Spinal cord (tissue), 3 donors: ENCODE data around the genes PRKD1, HEATR5A and NPAS3.

- PRO-cap: no peak
- RAMPAGE, long total RNA: no peak
These were observed 1075.3 kb upstream of the NOVA1 start for GRCh38 chr14:27672708-27673891.

DNA sequence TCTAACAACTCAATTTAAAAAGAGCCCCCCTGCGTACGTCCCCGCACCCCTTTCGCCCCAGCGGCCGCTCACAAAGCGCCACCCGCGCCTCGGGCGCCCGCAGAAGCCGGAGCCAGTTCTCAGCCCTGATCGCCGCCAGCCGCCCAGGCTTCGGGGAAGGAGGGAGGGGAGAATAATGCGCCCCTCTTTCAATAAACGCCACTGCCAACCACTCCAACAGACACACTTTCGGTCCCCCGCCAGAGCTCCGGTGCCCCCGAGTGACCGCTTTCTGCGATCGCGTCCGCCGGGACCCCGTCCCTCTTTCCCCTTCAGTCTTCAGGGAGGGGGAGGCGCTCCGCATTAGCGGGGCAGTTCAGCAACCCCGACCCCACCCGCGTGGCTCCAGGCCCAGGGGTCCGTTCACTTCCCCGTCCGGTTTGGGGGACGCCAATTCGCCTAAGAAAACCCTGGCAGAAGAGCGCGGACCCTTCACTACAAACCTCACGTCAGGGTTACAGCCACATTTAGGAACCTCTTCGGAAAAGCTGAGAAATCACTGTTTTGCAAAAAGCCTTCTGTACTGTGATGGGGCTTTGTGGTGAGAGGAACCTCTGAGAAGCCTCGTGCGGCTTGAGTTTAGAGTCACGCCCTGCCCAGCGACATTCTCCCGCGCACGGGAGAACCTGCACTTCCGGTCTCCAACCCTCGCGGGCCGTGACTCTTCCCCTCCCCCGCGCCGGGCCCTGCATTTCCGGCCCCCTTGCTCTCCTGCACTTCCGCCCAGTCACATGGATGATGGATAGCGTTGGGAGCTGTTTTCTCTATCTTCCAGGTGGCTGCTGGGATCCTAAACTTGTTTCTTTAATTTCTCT lies 18.8 kb downstream of the FOXG1 start:
- PRO-cap: no peak
- RAMPAGE, long total RNA: no peak

- PRO-cap: no peak
- RAMPAGE, long total RNA: no peak
These were observed 63.4 kb downstream of the FOXG1 start for GRCh38 chr14:28830012-28830414.

- PRO-cap: no peak
- RAMPAGE, long total RNA: no peak
These were observed 289.2 kb downstream of the PRKD1 start for GRCh38 chr14:29638238-29639029.

DNA sequence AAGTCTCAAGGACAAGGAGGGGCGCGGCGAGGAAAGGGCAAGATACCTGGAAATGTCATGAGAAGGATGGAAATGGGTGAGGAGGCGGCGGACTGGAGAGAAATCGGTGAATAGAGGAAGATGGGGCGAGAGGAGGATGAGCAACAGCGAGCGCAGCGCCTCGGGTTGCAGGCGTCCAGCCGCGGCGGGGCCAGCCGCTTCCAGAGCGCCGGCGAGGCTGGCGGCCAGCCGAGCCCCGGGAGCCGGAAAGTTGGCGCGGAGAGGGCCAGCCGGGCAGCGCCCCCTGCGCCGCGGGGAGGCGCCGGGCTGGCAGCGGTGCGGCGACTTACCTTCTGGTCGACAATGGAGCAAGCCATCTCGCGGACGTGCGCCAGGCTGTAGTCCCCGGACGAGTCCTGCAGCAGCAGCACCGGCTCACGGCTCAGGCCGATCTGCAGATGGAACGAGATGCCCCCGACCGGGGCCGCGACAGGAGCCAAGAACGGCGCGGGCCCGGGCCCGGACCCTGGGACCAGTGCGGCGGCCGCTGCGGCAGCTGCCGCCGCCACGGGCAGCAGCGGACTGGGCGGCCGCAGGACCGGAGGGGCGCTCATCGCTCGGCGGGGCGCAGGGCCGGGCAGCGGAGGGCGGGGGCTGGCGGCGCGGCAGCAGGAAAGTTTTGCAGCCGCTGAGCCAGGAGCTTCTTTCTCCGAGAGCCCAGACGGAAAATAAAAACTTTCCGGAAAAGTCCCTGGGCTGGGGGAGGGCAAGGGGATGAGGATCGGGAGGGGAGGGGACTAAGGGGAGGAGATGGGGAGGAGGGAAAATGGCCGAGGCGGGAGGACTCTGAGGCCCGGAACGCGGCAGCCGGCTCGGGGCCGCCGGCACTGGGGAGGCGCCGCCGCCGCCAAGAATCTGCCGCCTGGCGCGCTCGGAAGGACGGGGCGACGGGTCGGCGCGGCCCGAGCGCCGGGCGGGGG lies at the start of gene PRKD1:
Gene PRKD1 (minus strand): TSS at position 928 of the 959 bp plus-strand sequence.
- PRO-cap: no peak
- RAMPAGE, long total RNA: no peak

DNA sequence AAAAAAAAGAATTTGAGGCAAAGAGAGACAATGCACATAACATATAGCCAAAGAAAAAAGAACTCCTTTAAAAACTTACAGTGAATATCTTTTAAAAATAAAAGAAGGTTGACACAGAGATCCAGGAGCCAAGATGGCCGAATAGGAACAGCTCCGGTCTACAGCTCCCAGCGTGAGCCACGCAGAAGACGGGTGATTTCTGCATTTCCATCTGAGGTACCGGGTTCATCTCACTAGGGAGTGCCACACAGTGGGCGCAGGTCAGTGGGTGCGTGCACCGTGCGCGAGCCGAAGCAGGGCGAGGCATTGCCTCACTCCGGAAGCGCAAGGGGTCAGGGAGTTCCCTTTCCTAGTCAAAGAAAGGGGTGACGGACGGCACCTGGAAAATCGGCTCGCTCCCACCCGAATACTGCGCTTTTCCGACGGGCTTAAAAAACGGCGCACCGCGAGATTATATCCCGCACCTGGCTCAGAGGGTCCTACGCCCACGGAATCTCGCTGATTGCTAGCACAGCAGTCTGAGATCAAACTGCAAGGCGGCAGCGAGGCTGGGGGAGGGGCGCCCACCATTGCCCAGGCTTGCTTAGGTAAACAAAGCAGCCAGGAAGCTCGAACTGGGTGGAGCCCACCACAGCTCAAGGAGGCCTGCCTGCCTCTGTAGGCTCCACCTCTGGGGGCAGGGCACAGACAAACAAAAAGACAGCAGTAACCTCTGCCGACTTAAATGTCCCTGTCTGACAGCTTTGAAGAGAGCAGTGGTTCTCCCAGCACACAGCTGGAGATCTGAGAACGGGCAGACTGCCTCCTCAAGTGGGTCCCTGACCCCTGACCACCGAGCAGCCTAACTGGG lies 84.8 kb upstream of the G2E3 start:
- PRO-cap: no peak
- RAMPAGE, long total RNA: no peak

DNA sequence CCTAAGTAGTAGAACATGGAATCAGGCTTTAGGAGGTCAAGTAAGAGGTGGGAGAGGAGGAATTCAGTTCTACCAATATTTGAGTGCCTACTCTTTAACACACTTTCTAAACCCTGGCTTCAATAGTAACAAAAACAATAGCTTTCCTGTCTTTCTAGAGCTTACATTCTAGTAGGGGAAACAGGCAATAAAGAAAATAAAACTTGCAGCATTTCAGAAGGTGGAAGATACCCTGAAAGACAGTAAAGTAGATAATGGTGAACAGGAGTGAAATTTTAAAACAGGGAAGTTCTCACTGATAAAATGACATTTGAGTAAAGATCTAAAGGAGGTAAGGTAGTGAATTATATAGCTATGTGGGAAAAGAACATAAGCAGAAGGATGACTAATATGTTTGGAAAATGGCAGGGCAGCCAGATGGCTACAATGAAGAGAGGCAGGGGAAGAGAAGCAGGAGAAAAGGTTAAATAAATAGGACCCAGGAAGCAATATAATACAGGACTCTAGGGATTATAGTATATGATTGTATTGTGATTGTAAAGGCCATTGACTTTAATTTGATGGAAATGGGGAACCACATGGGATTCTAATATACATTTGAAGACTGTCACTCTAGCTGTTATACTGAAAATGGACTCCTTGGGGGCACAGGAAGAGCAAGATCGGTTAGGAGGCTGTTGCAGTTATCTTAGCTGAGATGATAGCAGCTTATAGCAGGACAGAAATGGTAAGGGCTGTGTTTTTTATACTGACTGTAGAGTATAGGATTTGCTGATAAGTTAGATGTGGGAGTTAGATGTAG lies 33.0 kb downstream of the SCFD1 start:
- PRO-cap: no peak
- RAMPAGE, long total RNA: no peak

DNA sequence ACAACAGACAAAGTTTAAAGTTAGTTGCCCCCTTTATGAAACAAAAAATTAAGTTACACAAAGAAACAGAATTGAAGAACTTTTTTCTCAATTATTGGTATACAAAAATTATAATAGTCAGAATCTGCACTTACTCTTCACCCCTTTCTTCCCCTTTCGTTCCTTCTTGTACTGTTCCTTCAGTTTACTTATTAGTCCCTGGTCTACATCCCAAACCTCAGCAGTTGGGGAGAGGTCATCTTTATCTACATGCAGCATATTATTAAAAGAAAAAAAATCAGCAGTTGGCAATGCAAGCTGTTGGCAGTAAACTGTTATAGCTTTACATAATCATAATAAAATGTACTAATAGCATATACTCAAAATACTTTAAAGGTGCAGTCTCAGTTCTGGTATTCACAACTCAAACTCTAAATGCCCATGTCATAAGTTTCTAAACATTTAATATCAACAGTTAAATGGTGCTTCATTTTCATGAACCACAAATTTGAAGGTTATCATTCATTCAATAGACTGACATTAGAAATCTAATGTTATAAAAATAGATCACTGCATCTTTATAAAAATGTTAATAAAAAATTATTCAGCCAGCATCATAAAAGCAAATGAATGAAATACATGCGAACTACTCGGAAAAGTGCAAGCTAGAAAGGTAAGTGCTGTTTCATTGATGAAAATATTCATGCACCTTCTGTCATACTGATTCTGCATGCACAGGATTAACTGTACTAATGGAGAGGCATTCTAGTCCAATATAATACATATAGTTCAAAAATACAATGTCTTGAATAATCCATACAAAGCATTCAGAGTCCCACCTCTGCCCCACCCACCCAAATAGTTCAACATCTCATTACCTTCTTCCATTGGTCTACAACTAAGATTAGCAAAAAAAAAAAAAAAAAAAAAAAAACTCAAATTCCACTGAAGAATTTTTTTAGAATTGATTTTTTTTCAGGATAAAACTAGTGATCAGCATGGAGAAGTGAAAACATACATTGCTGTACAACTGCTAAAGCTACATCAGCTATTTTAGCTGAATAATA lies 55.0 kb downstream of the COCH start:
- PRO-cap: no peak
- RAMPAGE, long total RNA: no peak

GRCh38 chr14:31129111-31129772 lies 78.4 kb downstream of the HECTD1 start:
- PRO-cap: no peak
- RAMPAGE, long total RNA: no peak

DNA sequence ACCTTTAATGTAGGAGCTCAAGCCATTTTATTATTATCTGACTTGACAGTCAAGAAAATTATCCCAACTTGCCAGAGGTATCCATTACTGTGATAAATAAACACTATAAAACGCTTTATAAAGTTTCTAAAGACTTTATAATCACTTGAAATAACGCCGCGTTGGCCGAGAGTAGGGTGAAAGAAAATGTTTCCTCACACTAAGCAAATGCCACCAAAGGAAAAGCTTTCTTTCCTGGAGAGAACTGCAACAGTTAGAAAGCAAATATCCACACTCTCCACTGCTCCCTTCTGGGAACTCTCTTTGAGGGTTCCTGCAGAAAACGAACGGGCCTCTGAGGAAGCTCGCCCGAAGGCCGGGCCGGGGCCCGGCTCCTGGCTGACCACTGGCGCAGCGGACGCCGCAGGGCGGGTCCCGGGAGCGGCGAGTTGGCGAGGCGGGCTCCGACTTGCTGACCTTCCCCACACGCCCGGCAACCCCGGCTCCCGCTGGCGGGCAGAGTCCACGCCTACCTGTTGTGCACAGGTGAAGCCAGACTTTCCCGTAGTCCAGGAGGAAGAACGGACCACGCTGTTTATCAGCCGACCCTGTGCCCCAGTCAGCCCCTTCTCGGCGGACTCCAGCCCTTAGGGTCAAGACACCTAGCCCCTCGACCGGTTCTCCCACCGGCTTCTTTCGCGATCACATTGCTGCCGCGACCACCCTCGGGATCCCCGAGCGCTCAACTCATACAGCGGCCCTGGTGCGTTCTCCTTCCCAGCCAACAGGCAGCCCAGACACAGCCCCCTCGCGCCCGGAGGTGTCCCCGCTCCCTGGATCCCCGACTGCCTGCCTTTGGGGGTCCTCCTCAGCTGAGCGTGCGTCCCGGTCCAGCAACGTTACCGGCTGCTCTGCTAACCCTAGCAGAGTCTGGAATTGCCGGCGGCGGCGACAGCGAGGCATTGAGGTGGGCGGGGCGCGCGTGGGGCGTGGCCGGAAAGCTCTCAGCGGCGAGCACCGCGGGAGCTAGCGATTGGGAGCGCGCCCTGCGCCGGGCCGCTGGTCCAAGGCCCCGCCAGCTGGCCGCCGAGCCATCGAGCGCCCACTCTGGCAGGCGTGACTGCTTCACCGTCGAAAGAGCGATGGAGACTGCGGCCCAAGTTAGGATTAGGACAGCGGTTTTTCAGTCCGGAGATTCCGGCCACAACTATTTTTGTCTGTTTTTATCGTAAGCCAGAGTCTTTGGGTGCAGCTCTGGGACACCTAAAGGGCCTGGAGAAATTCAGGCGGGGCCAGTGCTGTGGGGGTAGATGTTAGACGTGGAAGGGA lies at the start of gene HEATR5A:
Gene HEATR5A (minus strand): TSS at position 911 of the 1,308 bp plus-strand sequence.
- PRO-cap: no peak
- RAMPAGE, long total RNA: start-site peak on the minus strand centred at position 921 of the sequence, 23 bp wide, 185 and 304 reads in 2 replicates

- PRO-cap: no peak
- RAMPAGE, long total RNA: no peak
These were observed 132.1 kb upstream of the ARHGAP5 start for GRCh38 chr14:31945099-31945359.

GRCh38 chr14:31945789-31946145 lies 131.3 kb upstream of the ARHGAP5 start:
- PRO-cap: no peak
- RAMPAGE, long total RNA: no peak

DNA sequence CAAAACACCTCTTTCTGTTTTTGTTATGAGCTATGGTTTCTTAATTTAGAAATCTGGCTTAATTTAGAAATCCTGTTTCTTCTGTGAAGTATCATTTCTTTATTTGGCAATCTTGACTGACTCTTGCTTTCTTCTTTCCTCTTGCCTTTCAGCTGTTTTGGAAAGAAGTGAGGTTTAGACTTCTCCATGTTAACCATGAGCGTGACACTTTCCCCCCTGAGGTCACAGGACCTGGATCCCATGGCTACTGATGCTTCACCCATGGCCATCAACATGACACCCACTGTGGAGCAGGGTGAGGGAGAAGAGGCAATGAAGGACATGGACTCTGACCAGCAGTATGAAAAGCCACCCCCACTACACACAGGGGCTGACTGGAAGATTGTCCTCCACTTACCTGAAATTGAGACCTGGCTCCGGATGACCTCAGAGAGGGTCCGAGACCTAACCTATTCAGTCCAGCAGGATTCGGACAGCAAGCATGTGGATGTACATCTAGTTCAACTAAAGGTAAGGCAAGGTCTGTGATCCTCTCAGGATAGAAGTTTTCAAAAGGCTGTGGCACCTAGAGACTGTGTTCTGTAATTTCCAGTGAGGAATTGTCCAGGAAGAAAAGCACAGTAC lies 104.3 kb downstream of the AKAP6 start:
- PRO-cap: no peak
- RAMPAGE, long total RNA: no peak

DNA sequence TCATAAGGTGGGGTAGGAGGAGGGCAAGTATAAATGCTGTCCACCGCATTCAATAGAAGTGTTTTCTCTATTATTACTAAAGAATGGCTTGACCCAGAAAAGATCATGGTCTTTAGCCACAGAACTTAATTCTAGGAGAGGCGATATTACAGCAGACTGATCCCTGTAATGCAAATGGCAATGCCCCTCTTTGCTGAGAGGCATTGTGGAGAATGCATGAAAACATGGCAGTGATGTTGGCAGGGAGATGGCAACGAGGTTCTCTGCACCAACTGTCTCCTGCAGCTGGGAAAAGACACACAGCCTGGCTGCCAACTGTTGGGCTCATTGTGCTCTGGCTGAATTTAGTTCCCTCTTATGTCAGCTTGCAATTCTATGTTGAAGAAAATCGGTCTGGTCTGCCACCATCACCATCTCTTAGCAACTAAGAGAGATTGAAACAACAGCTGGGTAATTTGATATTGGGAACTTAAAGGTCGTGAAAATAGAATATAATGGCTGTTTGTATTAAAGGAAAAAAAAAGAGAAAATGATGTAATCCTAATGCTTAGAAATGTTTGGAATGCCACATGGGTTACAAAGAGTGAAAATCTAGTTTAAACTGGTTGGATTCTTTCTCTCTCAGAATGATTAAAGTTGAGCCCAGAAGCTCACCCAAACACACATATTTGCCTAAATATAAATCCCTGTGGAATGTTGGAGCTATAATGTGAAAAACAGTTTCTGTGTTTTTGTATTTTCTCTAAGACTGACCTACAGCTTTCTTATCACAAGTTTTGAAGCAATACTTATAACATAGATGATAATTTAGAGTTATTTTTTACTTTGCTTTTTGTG lies 143.5 kb downstream of the AKAP6 start:
- PRO-cap: no peak
- RAMPAGE, long total RNA: no peak

DNA sequence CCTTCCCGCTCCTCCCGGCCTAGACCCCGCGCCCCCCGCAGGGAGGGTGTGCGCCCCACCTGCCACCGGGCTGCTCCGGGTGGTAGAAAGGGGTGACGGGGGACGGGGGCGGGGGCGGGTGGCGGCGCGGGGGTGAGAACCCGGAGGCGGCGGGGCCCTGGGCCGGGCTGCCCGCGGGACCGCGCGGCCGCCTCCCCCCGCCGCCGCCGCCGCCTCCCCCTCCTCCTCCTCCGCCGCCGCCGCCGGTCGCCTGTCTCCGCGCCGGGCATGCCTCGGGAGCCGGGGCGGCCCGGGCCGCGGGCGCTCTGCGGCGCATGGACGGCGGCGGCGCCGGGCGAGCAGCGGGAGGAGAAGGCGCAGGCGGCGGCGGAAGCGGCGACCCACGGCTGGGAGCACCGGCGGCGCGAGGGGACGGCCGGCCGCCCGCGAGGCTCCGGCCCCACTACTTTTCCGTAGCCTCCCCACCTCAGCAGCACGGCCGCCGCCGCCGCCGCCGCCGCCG lies at the start of gene NPAS3:
Gene NPAS3 (plus strand): TSS at position 242 of the 502 bp plus-strand sequence.
- PRO-cap: no peak
- RAMPAGE, long total RNA: no peak

GRCh38 chr14:33564601-33565347 lies 386.1 kb downstream of the EGLN3 start:
- PRO-cap: no peak
- RAMPAGE, long total RNA: no peak

DNA sequence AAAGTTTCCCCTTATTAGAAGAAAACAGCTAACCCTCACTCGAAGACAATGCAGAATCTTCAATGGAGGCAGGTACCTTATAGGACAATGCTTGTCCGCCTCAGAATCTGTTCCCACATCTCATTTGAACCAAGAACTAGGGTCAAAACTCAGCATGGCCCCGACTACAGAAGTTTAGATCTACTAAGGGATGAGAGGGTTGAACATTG lies 70.1 kb downstream of the EGLN3 start:
- PRO-cap: no peak
- RAMPAGE, long total RNA: no peak

- PRO-cap: no peak
- RAMPAGE, long total RNA: no peak
These were observed 67.2 kb upstream of the EGLN3 start for GRCh38 chr14:34018056-34018499.

DNA sequence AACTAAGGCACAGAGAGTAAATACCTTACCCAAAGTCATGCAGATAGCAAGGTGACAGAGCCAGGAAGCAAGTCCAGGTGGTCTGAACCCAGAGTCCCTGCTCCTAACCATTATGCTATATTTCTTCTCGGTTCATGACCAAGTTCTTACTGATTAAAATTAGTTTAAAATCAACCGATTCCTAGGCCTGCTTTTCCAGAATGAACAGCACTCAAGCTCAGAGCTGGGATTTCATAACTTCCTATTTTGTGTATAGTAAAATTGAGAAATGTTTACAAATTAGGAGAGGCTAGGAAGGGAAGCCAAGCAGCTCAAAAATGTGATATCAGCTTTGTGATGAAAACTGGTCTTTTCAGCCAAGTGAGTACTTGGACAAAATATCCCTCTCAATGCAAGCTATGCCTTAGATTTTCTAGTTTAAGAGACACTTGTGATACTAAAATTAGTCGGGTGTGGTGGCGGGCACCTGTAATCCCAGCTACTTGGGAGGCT lies 85.6 kb upstream of the EGLN3 start:
- PRO-cap: no peak
- RAMPAGE, long total RNA: no peak

GRCh38 chr14:34379401-34380061 lies 82.5 kb downstream of the SPTSSA start:
- PRO-cap: no peak
- RAMPAGE, long total RNA: no peak